ENCODE results near the genes STAP2 and LRG1.

GRCh38 chr19:4041010-4041260 is 25.8 kb downstream of the ZBTB7A start:
- RRBS = no CpG with 5 or more reads among the region's 4 CpGs

GRCh38 chr19:4042296-4043153 is 24.2 kb downstream of the ZBTB7A start:
- RRBS = 73% methylated on average over 2 of the region's 22 CpGs

DNA sequence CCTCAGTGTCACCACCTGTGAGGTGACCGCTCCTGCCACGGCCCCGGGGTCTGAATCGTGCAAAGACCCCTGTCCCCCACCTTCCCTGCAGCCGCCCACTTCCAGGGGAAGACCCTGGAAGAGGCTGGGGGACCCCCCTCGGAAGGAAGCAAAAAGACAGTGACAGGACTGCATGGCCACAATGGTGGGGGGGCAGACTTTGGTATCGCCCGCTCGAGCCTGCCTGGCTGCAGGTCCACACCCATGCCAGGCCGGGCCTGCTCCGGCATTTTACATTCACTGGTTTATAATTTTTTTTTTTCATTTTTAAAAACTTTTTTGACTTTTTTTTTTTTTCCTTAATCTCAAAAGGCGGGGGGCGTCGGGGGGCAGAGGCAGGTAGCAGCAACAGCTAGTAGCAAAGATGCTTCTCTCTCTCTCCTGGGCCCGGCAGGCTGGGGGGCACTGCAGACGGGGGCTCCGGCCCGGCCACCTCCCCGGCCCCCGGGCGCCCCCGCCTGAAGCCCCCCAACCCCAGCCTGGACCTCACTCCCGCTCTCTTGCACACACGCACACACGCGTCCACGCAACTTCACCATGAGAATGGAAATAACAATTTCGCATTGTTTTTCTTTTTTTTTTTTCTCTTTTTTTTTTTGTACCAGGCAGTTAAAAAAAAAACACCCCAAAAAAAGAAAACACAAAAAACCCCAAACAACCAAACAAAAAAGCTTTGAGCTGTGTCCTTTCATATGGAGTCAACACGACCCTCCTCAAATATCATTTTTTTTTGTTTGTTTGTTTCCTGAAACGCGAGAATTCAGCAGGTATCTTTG is 22.4 kb downstream of the ZBTB7A start:
- RRBS = 97% methylated on average over 3 of the region's 31 CpGs

- RRBS = 94% methylated on average over 3 of the region's 19 CpGs
These were observed 21.1 kb downstream of the ZBTB7A start for GRCh38 chr19:4045601-4046095.

DNA sequence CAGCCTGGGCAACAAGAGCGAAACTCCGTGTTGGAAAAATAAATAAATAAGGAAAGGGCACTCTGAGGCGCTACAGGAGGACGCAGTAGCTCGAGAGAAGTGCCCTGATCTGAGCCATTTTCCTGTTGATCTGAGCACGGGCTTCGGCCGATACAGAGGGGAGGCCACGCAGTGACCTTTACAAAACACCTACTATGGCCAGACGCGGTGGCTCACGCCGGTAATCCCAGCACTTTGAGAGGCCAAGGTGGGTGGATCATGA is 9.5 kb downstream of the ZBTB7A start:
- RRBS = no CpG with 5 or more reads among the region's 13 CpGs

DNA sequence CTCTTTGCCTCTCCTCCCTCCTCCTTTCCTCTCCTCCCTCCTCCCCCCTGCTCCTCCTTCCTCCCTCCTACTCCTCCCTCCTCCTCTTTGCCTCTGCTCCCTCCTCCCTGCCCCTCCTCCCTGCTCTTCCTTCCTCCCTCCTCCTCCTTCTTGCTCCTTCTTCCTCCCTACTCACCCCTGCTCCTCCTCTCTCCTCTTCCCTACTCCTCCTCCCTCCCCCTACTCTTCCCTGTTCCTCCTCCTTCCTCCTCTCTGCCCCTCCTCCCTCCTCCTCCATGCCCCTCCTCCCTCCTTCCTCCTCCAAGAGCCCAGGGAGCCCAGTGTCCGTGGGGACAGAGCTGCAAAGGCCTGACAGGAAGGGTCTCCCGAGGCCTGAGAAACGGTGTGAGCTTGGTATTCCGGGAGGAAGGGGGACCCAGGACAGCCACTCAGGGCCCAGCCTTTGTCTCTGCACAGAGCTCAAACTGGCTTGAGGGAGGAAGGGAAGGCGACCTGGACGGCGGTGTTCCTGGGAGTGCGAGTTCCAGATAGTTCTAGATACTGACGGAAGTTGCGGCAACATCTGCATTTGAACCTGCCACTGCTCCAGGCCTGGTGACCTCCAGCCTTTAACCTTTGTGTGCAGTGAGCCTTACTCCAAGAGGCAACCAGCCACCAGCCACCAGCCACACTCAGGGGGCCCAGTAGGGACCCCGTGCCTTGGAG is 15.2 kb upstream of the ZBTB7A start:
- RRBS = no CpG with 5 or more reads among the region's 11 CpGs

DNA sequence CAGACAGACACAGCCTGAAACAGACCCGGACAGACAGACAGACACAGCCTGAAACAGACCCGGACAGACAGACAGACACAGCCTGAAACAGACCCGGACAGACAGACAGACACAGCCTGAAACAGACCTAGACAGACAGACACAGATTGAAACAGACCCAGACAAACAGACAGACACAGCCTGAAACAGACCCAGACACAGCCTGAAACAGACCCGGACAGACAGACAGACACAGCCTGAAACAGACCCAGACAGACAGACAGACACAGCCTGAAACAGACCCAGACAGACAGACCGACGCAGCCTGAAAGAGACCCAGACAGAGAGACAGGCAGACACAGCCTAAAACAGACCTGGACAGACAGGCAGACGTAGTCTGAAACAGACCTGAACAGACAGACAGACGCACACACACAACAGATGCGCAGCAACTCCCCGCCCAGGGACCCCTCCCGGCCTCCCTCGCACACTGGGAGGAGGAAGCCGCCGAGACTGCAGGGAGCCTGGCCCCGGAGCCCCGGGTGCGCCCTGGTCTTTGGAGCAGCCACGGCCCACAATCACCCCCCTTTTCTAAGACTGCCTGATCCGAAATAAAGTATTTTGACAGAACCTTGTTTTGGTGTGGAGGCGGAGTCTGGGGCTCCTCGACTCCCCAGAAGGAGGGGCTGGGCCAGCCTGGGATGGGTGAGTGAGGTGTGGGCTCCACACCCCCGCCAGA is 9.8 kb downstream of the SIRT6 start:
- RRBS = 5% methylated on average over 6 of the region's 22 CpGs

DNA sequence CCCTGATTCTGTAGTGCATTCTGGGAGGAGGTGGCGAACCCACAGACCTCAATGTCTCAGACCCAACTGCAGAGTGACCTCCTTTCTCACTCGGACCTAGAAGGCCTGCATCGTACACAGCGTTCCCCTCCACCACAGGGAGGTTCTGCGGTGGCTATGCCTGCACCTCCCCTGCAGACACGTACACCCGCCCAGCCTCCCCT is 648 bp upstream of the FSD1 start:
- RRBS = no CpG with 5 or more reads among the region's 7 CpGs

- RRBS = no CpG with 5 or more reads among the region's 32 CpGs
These were observed at the start of gene STAP2 for GRCh38 chr19:4337785-4338995. TSS of gene STAP2 (minus strand) at chr19:4338827.

DNA sequence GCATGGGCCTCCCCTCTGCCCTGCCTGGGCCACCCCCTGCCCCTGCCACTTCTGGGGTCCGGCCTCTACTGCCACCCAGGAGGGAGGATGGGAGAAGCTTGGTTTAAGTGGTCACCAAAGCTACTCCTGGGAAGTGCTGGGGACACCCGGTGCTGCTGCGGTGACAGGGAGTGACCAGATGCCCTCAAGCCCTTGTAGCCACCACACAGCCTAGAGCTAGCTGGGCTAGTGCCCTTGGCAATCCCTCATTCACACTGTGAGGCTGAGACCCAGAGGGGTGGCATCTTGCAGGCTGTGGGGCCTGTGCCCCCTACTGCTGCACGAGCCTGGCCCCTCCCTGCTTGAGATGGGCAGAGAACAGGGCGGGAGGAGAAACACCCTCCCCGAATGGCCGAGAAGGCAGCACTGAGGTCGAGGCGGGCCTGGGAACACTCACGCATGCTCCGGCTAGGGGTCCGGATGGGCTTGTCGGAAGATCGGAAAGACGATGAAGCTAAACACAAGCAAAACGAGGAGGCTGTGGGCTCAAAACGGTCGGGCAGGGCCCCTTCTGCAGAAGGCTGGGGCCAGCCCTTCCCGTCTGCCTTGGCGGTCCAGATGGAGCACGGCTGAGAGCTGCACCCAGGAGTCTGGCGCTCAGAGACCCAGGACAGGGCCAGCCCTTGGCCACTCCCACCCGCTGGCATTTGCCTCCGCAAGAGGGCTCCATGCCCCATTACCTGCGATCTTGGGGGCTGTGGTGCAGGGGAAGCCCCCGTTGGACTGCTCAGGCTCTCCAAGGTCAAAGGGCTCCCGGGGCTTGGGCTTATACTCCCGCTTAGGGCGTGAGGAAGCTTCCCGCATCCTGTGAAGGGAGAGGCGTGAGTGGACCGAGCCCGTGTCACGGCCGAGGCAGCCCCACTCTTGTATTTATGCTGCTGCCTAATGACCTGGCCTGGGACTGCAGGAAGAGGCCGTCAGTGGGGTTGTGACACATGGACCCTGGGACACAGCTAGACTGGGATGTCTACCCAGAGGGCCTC is 18.8 kb downstream of the MPND start:
- RRBS = no CpG with 5 or more reads among the region's 36 CpGs

DNA sequence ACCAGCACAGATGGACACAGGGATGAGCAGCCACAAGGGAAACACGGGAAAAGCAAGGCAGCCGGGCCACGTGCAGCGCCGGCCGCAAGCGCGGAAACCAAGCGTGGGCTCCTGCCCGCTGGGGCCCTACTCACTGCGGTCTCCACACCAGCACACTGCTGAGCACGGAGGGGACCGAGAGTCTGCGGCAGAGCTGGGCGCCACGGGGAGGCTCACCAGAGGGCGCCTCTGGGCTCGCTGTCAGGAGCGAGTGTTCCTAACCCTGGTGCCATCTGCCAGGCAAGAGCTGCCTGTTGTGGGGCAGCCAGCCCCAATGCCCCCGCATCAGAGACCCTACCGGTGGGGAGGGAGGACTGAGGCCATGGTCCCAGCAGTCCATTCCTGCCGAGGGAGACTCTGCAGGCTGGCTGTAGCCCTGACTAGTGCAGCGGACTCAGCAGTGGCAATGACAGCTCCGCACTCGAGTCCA is 26.6 kb downstream of the MPND start:
- RRBS = 5% methylated on average over 5 of the region's 25 CpGs

- RRBS = no CpG with 5 or more reads among the region's 16 CpGs
These were observed 8.5 kb downstream of the SH3GL1 start for GRCh38 chr19:4391790-4392307.

DNA sequence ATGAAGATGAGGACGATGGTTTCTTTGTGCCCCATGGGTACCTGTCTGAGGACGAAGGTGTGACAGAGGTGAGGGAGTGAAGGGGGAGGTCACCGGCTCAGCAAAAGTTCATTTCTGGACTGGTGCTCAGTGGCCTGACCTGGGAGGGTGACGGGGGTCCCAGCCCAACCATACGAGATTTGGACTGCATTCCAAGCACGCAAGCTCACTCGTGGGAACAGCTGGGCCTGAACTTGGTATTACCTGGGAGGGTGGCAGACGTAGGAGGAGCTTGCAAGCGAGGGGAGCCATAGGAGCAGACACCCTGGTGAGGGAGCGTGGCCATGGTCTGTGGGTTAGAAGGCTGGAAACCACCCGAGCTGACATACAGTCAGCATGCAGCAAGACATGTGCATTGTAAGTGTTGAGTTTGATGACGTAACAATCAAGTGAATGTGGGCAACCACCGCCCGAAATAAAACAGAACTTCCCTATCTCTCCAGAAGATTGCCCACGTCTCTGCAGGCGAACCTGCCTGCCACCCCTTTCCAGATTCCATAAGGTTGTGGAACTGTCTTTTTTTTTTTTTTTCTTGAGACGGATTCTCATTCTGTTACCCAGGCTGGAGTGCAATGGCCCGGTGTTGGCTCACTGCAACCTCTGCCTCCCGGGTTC is 26.9 kb downstream of the UBXN6 start:
- RRBS = no CpG with 5 or more reads among the region's 19 CpGs

- RRBS = no CpG with 5 or more reads among the region's 37 CpGs
These were observed 4.0 kb downstream of the UBXN6 start for GRCh38 chr19:4453234-4454364.

GRCh38 chr19:4454870-4456212 is 2.3 kb downstream of the UBXN6 start:
- RRBS = no CpG with 5 or more reads among the region's 37 CpGs

DNA sequence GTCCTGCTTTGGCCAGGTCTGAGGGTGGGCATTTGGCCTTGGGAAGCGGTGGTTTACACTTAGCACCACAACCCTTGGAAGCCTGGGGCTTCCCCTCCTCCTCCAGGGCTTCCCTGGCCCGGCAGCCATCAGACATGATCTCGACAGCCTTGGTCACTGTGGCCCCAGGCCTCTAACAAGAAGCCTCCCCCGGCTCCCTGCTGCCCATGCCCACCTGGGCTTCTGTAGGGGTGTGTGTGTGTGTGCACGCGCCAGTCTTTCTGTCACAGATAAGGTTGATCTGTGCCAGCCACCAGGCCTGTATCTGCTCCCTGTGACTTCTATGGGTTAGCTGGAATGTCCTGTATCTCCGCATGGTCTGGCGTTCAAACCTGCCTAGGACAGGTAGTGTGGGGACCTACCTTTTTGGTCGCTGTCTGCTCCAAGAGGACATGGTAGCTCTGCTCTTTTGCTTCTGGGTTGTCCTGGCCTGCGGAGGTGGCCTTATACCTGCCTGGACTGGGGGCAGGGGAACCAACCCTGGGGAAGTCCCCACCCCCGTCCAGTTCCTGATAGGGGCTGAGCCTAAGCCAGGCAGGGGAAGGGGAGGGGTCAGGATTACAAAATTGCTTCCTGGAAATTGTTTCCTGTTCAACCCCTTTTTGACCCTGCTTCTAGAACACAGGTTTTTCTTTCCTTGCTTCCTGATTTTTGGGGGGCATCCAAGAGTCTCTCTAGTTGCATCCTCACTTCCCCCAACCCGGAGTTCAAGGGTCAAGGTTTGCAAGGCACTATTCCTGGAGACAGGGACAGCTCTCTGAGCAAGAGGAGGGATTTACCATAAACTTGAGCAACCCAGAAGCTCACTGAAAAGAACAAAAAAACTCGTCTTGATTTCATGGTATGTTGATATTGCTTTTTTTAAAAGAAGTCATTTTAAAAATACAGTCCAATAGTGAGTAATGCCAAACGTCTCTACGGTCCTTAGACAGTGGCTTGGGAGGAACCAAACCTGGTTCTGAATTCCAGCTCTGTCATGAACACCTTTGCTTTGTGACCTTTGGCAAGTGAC is at the start of gene LRG1:
Gene LRG1 (minus strand): TSS at position 456 of the 1,051 bp plus-strand sequence.
- RRBS = 6% methylated on average over 3 of the region's 15 CpGs

- RRBS = 4% methylated on average over 4 of the region's 17 CpGs
These were observed 38.7 kb upstream of the SEMA6B start for GRCh38 chr19:4598176-4598605.

DNA sequence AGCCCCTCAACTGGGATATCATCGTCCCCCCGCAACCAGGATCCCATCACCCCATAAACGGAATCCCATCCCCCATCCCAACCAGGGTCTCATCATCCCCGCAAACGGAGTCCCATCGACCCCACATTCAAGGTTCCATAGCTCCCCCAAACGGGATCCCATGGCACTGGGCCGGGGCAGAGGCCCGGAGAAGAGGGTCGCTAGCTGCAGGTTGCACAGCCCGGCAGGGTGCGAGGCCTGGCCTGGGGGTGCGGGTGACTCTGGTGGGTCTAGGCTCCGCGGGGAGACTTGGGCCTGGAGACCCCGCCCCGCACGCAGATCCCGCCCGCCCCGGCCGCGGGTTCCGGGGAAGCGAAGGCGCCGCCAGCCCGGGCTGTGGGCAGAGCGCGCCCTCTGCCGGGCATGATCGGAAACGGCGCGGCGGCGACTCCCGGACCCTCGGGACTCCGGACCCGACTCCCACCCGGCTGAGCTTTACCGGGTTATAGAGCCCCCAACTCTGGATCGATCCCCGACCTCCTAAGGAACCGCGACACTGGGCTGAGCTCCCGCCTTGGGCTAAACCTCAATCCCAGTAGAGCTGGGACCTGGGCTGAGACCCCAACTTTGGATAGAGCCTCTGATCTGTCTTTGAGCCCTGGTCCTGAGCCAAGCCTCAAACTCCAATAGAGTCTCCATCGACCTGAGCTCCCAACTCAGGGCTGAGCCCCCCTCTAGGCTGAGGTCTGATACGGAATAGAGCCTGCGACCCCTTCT is 3.1 kb upstream of the TNFAIP8L1 start:
- RRBS = 8% methylated on average over 2 of the region's 51 CpGs

DNA sequence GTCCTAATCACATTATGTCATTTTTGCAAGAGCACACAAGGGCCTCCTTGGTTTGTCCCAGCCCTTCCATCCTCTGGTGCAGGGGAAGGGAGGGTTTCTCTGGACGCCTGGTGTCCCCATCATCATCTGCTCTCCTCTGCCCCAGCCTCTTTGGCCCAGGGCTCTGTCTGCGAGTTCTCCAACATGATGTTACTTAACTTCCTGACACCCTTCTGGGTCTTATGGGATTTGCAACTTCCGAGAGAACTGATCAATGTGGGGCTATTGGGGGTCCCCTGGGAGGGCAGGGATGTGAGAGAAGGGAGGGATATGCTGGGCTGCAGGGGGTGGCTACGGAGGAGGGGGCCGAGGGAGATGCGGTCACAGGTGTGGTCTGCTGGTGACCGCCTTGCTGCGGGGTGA is 24.4 kb downstream of the DPP9 start:
- RRBS = no CpG with 5 or more reads among the region's 8 CpGs

- RRBS = 100% methylated on average over 1 of the region's 30 CpGs
These were observed 2.1 kb downstream of the FEM1A start for GRCh38 chr19:4793497-4794167.

Data from Jurkat, Clone E6-1 (cell line).